Parietal lobe (tissue), 2 donors: ENCODE data around the gene TIMM17A.

DNA sequence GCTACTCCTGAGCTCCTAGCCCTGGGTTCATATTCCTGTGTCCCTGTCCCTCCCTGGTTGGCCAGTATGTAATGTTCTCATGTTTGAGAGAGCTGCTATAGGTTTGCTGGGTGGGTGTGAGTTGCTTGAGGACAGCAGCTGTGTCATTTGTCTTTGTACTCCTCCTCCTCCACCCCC is 6.4 kb upstream of the TNNT2 start:
- RAMPAGE, long total RNA: no peak

DNA sequence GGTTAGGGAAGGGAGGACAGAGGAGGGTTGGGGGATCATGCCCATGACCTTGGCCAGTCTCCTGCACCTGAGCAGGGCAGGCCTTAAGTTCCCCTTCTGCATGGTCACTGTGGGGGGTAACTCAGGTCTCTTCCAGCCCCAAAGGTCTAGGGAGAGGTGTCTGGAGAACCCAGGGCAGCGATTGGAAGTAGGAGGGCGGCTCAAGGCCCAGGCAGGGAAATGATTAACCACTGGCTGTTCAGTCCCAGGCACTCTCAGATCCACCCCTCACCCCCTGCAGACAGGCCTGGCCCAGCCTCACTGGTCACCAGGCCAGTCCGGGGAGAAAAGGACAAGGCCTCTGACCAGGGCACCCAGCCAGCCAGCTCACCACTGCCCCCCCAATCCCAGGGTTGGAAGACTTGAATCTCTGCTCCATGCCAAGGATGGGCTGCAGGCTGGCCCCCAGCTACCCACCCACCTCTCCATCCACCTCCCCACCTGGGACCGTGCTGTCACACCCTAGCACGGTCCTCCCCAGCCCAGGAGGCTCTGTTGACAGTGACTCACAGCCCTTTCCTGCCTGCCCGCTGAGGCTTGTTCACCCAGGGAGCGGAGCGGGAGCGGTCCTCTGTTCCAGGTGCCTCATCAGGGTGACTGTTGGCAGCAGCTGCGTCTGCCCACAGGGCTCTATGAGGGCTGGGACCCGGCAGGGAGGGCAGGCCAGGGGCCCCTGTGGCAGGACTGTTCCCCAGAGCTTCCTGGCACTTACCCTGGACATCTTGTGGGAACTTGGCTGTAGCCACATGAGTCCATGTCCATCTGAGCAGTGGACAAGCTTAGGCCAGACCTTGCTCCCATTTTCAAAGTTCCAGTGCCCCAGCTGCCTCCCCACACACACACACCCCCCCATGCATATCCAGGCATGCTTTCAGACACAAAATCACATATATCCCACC is 2.2 kb downstream of the LAD1 start:
- RAMPAGE, long total RNA: no peak

DNA sequence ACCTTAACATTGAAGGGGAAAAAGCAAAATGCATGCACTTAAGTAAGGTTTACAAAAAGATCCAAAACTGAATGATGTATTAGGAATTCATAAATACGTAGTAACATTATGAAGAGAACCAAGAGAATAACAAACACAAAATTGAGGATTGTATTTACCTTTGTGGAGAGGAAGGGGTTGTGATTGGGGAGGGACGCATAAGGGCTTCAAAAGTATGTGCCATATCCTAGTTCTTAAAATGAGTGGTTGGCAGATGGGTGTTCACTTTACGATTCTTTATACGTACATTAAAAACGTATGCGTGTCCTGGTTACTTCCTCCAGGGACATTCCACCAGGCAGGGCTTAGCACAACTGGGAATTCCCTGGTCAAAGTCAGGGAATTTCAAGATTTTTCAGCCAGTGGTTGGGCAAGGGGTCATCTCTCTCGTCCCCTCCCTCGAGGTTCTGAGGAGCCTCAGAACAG is 4.6 kb upstream of the LAD1 start:
- RAMPAGE, long total RNA: no peak

DNA sequence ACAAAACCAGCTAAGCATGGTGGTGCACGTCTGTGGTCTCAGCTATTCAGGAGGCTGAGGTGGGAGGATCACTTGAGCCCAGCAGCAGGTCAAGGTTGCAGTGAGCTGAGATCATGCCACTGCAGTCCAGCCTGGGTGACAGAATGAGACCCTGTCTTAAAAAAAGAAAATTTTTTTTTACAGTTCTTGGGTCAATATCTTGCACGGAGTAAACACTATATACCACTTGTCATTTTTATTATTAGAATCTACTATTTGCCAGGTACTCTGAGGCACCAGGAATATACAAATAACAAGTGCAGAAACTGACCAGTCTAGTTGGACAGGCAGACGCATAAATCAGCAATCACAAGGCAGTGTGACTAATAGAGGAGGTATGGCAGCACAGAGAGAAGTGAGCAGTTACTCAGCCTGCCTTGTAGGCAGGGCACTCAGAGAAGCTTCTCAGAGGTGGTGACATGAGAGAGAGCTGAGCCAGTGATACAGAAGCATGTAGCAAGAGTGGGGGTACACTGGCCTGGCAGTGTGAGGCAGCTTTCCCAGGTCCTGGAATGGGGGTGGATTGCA is 8.0 kb downstream of the PHLDA3 start:
- RAMPAGE, long total RNA: no peak

- RAMPAGE, long total RNA: no peak
Observed at GRCh38 chr1:201469457-201469718, 400 bp upstream of the PHLDA3 start.

DNA sequence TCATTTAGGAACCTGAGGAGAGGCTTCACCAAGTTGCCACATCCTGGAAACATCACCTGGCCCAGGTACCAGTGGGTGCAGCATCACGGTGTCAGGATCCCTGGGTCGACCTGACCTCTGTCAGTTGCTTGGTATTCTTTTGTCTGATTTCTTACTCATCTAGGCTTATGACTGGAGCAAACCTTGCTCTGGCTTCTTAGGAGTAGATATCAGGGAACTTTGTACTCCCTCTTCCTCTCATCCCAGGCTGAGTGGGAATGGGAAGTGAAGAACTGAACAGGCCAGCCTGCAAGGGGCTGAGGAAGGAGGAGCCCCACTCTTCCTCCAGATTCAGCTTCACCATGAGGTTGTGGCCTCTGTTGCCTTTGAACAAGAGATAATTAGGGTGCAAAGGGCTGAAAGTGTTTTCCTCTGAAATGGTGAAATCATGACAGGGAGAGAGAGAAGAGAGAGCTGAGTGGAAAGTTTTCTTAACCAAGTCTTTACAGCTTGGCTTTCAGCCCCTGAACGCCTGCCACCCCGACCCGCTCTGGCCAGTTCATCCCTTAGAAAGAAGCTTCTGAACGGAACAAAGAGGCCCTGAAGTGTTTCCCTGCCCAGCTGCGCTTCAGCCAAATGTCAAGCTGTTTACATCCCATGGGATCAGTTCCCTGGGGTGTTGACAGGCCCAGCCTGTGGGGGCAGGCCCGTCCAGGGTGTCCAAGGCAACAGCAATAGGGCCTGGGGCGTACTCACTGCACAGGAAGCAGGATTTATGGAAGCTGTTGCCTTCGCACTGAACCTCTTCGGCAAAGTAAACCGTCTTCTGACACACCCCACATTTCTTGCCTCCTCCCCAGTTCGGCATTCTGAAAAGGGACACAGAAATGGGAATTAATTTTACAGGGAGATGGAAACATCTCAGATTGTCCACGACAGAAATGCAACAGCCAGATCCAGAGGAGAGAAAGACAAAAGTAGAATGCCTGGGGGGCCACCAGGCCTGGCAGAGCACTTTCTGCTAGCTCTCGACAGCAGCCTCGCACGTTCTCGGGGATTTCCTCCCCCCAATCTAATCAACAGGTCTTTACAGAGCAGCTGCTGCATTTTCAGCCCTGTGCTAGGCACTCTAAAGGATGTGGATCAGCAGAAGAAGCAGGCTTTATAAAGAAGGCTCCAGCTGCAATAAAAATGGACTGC is 11.1 kb downstream of the CSRP1 start:
- RAMPAGE, long total RNA: no peak

GRCh38 chr1:201499588-201499996 is 7.3 kb downstream of the CSRP1 start:
- RAMPAGE, long total RNA: no peak

DNA sequence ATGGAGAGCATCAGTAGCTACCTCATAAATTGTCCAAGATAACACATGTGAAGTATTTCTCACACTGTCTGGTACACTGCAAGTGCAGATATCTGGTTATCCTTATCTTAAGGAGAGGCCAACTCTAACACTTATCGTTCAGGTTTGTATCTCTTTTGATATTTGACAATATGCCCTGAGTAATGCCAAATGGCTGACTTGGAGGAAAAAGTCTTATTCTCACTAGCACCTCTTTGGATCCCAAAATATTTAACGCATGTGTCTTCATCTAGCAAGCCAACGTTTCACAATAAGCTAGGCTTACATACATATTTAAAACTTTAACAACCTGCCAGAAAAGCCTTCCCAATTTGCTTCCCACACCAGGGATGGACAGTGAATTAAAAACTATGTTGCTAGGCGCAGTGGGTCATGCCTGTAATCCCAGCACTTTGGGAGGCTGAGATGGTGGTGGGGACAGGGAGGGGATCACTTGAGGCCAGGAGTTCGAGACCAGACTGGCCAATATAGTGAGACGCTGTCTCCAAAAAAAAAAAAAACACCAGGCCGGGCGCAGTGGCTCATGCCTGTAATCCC is 2.6 kb downstream of the CSRP1 start:
- RAMPAGE, long total RNA: no peak

GRCh38 chr1:201769674-201770780 is 58.9 kb upstream of the IPO9 start:
- RAMPAGE, long total RNA: no peak

GRCh38 chr1:201899020-201899914 is 10.6 kb downstream of the SHISA4 start:
- RAMPAGE, long total RNA: no peak

DNA sequence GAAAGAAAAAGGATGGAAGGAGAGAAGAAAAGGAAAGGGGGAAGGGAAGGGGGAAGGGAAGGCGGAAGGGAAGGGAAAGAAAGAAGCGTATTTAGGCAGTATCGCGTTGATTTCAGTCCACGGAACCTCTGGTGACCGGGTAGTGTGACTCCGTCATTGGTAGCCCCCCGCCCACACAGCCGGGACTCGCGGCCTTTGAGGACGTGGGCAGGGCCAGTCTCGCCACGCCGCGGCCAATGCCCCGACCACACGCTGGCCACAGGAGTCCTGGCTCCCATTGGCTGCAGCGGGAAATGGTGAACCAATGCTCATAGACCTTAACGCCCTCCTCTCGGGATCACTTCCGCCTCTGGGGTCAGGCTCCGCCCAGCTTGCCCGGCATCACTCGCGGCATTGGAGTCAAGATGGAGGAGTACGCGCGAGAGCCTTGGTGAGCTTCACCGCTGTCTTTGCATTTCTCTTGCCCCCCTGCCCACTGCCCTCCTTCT is at the start of gene TIMM17A:
TIMM17A (plus strand) TSS at position 381 of the 488 bp plus-strand sequence.
- RAMPAGE, long total RNA: start-site peak on the plus strand centred at position 390 of the sequence, 26 bp wide, 45 and 98 reads in 2 replicates

DNA sequence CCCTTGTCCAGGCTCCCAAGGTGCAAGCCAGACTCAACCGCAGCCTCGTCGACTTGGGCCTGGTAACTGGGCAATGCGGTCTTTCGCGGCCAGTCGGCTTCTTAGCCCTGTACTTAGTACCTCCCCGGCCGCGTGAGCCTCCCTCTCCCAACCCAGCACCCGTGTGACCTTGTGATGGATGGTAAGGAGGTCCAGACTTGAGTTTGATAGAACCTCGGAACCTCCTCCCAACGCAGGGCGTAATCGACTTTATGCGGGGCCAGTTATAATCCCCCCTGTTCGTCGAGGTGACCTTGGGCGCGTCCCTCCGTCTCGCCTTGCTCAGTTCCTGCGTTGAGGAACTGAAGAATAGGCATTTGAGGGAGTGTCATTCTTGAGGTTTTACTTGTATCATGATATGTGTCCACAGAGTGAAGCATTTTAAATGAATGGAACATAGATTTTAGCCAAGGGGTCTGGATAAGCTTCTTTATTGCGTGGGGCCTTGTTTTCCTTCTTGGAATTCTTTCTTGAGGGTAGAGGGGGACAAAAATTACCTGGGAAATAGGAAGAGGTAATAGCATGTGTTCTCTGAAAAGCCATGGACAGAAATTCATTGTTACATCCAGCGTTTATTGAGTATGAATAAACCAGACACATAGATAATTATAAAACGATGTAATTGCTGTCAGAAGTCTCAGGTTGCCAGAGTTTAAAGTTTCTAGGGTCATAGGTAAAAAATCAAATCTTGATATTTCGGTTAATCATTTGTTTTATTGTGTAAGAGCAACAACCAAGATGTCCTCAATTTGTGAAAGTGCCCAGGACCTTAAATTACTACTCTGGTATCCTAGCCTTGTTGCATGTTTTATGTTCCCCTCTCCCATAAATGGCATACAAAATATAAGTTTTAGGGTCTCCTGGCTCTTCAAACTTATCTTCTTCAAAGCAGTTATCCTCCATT is 579 bp downstream of the TIMM17A start:
- RAMPAGE, long total RNA: no peak

DNA sequence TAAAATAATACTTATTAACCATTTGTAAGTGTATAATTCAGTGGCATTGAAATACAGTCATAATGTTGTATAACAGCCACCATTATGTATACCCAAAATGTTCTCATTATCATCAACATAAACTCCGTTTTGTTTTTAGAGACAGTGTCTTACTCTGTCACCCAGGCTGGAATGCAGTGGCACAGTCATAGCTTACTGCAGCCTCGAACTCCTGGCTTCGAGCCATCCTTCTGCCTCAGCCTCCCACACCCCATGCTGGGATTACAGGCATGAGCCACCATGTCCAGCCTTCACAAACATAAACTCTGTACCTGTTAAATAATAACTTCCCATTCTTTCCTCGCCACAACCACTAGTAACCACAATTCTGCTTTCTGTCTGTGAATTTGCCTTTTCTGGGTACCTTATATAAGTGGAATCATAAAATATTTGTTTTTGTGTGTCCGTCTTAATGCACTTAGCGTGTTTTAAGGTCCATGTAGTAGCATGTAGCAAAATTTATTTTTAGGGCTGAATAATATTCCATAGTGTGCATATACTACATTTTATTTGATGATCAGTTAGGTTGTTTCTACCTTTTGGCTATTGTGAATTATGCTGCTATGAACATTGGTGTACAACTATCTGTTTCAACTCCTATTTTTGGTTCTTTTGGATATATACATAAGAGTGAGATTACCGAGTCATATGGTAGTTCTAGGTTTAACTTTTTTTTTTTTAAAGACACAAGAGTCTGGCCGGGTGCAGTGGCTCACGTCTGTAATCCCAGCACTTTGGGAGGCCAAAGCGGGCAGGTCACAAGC is 11.6 kb upstream of the RNPEP start:
- RAMPAGE, long total RNA: no peak

DNA sequence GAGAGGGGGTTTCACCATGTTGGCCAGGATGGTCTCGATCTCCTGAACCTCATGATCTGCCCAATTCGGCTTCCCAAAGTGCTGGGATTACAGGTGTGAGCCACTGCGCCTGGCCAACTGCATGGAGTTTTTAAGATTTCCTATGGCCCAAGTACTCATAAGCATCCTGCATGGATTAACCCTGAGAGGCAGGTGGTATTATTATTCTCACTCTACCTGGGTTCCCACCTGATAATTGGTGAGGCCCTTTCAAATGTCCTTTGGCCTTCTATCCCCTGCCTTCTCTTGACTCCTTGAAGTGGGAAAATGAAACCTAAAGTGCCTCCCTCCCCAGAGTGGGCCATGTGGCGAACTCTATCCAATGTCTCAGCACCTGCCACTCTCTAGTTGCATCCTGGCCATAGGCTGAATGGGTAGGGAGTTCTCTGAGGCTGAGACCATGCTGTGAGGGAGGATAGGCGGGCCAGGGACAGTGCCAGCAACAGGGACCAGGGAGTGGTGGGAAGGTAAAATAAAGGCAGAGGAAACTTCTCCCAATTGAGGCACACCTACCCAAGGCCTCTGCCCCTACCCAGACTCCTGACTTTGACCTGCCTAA is 35.3 kb downstream of the ELF3 start:
- RAMPAGE, long total RNA: no peak

GRCh38 chr1:202107161-202107689 is 15.5 kb upstream of the GPR37L1 start:
- RAMPAGE, long total RNA: no peak

- RAMPAGE, long total RNA: no peak
Observed at GRCh38 chr1:202133059-202133355, 10.3 kb downstream of the GPR37L1 start.

DNA sequence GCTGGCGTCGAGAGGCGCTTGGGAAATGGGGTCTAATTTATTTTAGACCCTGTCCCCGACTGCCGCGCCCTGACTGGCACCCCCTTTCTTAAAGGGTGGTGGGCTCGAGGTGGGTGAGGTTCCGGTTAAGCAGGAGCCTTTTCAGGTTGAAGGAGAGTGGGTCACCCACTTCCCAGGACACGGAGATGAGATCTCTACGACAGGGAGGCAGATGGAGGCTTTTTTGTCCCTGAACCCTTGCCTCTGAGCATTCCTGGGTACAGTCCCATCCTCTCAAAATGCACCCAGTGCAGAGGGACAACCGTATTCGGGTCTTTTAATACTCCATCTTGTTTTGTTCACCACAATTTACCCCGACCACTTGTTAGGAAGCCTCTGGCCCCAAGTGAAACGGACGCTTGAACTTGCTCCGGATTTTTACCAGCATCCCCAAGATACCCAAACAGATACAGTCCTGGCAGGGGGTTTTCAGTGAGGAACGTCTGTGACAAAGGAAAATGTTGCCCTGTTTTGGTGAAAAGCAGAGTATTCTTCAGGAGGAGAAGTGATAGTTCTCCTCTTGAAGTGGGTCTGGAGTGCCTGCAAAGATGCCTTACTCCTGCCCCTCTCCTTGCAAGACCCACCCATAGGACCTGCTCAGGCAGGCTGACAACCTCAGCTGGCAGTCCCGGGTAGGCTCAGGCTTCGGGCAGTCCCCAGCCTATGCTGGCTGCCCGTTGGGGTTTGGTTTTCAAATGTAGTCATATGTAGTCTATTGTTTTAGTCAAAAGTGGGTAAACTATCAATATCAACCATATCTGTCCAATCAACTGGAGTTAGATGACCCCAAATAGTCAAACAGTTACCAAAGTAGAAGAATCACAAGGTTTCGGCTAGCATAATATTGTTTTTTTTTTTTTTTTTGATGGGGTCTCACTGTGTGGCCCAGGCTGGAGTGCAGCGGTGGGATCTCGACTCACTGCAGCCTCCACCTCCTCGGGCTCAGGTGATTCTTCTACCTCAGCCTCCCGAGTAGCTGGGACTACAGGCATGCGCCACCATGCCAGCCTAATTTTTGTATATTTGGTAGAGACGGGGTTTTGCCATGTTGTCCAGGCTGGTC is 763 bp upstream of the ARL8A start:
- RAMPAGE, long total RNA: no peak

GRCh38 chr1:202146757-202147415 is 2.3 kb upstream of the ARL8A start:
- RAMPAGE, long total RNA: no peak

DNA sequence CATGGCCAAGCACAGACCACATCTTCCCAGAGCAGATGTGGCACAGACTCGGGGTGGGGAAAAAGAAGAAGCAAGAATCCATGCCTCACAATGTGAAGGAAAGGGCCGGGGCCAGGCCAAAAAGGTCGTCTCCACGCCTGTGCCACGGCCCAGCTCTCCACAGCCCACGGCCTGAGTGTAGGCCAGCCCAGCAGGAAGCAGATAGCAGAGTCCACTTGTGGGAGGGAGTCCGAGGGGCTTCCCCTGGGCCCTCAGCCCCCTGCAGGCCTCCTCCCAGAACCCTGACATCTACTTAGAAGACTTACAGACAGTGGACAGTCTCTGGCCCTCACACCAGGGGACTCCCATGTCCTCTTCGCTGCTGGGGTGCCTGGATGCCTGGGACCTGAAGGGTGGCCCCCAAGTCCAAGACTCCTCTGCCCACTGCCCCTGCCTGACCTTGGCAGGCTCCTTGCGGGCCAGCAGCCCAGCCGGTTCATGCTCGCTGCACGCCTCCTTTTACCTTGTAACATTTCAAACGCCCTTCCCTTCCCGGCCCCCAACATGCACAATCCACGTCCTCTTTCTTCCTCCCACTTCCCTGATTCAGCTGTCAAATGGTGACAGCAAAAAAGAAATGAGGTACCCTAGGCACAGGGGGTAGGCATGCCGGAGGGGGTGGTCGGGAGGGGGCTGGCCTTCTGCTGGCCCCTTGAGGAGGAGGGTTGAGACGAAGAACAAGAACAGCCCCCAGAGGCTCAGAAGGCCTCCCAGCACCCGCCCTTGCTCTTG is 865 bp upstream of the PTPN7 start:
- RAMPAGE, long total RNA: no peak

DNA sequence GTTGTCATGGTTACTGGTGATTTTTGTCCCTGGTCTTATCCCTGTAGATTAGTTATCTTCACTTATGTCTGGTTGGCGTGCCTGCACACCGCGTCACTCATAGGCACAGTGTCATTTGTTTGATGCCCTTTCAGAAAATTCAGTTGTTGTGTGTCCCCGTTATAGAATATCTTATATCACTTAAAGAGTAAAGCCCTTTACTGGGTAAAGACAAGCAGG is 801 bp downstream of the PPP1R12B start:
- RAMPAGE, long total RNA: no peak